ENCODE measurements around the gene POLDIP3.

- PRO-cap, result no peak
These were observed 24.0 kb downstream of the RRP7A start for GRCh38 chr22:42495577-42496106.

- PRO-cap, result no peak
These were observed 11.0 kb downstream of the RRP7A start for GRCh38 chr22:42508593-42508921.

- PRO-cap, result no peak
These were observed 1.3 kb downstream of the RRP7A start for GRCh38 chr22:42518382-42518670.

DNA sequence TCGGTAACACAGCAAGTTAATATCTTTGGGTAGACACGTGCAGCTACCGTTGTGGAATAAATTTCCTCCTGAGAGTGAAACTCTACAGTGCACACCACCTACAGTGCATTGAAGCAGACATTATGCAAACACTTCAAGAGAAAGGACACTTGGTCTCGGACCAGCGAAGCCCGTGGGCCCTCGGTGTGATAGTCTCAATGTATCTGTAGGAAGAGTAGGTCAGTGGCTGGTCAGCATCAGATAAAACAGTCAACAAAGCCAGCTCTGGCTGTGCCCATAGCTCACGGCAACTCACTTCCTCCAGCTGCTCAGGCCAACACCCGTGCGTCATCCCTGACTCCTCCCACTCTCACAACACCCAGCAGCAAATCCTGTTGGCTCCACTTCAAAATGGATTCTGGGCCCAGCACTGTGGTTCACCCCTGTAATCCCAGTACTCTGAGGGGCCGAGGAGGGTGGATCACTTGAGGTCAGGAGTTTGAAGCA, 14.4 kb upstream of the SERHL2 start:
- PRO-cap, result no peak

DNA sequence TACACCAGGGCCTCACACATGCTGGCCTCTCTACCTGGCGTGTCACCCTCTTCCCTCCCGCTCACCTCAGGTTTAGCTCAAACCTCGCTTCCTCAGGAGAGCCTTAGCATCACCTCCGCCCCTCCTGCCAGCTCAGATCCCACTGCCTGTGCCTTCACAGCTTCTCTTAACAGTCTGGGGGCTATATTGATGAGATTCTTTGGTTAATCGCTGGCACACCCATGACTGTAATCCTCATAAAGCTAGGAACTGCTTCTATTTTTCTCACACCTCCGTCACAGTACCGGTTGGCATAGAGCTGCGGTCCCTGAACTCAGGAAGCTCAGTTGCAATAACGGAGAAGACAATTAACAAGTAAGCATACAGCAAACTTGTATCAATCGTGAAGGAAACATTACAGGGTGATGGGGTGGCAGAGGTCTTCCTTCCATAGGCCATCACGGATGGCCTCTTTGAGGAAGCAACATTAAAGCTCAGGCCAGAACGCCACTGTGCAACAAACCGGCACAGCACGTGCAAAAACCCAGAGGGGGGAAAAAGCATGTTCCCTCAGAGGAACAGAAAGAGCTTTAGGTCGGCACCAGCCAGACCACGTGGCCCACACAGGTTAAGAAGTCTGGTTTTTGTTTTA, 27.1 kb downstream of the SERHL2 start:
- PRO-cap, result no peak

DNA sequence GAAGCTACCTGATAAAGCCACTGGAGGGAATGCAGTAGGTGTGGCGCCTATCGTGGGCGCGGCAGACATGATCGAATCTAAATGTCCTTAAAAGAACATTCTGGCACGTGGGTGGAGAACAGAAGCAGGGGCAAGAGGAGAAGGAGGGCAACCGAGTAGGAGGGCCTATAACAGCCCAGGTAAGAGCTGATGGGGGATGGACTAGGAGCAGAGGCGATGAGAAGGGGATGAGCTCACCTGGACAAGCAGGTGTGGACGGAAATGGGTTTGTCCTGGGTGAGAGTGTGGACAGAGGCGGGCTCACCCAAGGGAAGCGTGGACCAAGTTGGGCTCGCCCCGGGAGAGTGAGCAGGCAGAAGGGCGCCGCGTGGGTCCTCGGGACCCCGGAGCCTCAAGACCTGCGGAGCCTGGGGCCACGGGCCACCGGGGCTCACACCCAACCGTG, 27.7 kb downstream of the SERHL2 start:
- PRO-cap, result no peak

DNA sequence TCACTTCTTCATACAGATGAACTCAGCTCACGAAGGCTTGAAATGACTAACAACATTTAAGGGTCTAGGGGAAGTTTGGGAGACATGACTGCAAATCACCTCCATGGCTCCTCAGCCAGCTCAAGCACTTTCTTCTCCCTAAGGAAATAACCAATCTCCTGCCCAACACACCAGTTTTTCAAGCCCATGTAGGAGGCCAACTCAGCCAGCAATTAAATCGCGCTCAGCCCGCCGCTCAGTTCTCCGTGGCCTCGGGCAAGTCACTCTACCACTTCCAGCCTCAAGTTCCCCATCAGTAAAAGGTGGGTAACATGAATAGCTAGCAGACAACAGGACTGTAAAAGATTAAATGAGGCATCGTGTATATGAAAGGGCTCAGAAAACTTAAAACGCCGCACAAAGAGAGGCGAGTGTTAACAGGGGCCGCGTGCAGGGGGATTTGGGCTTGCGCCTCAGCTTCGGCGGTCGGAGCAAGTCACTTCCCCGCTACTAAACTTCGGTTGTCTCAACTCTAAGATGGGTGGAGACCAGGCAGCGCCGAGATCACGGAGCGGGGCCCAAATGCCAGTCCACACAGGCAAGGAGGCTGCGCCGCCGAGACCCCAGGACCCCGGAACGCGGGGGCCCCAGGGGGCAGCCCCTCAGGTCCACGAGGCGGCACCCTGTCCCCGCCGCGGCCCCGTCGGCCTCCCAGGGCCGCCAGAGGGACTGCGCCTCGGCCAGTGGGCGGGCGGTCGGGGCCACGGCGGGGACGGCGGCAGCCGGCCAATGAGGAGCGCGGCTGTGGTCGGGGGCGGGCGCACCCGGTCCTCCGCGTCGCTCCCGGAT, 569 bp downstream of the POLDIP3 start:
- PRO-cap, result bidirectional peak, plus-strand start at position 722 of the sequence, minus-strand start at position 690 of the sequence

GRCh38 chr22:42614728-42615139, at the start of gene POLDIP3:
POLDIP3 (minus strand) TSS chr22:42614883.
- PRO-cap, result bidirectional peak, plus-strand start at chr22:42615244, minus-strand start at chr22:42614883

- PRO-cap, result bidirectional peak, plus-strand start at chr22:42615244, minus-strand start at chr22:42614883
These were observed 858 bp upstream of the POLDIP3 start for GRCh38 chr22:42615140-42616342.

DNA sequence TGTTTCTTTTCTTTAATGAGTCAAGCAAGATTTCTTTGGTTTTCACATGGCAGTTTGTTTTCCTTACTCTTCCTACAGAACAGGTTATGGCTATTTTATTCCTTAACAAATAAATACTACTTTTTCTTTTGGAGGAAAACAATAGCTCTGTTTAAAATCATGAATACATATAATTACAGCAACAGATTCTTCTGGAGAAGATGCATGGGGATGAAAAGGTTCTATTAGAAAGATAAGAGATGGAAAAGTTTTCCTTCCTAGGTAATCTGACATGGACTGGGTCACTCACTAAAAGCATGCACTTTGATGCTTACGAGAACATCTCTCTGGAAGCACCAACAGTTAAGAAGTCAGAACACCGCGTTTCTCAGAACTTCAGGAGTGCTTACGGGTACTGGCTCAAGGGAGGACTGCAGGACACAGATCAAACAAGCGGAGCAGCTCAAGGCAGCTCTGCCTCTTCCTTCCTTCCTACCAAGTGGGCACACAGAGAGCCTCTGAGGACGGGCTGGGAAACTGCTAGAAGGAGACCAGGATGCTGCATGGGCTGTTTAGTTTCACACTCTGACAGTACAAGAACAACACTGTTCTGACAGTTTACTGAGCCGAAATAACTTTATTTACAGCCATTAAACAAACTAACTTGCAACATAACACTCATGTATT, 37.8 kb downstream of the ARFGAP3 start:
- PRO-cap, result no peak

DNA sequence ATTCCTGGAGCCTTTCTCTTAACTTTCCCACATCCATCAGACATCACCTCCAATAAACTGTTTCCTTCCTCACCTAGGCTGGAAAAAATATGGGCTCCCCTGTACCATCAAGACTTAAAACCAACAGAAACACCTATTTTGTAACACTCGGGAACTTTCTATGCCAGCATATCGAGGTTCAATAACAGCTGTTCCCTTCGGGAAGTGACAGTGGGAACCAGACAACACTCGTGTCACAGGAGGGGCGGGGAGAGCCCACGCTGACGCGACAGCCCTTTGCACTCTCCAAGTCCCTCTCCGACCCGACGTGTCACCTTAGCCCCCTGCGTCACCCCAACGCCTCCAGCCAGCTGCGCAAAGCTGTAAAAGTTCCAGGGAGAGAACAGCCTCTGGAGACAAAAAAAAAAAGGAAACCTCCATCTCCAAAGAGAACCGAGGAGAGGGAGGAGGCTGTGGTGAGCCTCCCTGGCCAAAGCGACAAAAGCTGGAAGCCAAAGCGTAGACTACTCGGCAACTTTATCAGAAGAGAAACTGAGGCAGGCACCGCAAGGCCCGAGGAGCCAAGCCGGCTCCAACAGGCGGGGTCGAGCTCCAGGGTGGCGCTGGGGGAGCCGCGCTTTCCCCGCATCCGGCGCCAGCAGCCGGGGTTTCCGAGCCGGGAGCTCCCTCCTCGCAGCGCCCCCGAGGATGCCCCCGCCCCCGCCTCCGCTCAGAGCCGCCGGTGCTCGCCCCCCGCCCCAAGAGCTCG, 795 bp downstream of the ARFGAP3 start:
- PRO-cap, result no peak

DNA sequence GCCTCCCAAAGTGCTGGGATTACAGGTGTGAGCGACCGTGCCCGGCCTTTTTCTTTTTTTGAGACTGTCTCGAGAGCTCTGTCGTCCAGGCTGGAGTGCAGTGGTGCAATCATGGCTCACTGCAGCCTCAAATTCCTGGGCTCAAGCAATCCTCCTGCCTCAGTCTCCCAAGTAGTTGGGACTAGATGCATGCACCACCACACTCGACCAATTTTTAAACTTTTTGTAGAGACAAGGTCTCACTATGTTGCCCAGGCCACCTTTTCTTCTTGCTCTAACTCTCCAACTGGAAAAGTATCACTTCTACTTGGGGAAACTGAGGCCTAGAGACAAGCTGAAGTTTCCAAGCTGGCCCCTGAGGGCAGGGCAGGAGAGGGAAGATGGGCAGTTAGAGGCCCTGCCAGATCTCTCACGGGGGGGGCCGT, 11.3 kb upstream of the ARFGAP3 start:
- PRO-cap, result no peak

GRCh38 chr22:42887272-42887910, 30.3 kb upstream of the ARFGAP3 start:
- PRO-cap, result no peak

- PRO-cap, result no peak
These were observed 74.8 kb upstream of the ARFGAP3 start for GRCh38 chr22:42931901-42932175.

DNA sequence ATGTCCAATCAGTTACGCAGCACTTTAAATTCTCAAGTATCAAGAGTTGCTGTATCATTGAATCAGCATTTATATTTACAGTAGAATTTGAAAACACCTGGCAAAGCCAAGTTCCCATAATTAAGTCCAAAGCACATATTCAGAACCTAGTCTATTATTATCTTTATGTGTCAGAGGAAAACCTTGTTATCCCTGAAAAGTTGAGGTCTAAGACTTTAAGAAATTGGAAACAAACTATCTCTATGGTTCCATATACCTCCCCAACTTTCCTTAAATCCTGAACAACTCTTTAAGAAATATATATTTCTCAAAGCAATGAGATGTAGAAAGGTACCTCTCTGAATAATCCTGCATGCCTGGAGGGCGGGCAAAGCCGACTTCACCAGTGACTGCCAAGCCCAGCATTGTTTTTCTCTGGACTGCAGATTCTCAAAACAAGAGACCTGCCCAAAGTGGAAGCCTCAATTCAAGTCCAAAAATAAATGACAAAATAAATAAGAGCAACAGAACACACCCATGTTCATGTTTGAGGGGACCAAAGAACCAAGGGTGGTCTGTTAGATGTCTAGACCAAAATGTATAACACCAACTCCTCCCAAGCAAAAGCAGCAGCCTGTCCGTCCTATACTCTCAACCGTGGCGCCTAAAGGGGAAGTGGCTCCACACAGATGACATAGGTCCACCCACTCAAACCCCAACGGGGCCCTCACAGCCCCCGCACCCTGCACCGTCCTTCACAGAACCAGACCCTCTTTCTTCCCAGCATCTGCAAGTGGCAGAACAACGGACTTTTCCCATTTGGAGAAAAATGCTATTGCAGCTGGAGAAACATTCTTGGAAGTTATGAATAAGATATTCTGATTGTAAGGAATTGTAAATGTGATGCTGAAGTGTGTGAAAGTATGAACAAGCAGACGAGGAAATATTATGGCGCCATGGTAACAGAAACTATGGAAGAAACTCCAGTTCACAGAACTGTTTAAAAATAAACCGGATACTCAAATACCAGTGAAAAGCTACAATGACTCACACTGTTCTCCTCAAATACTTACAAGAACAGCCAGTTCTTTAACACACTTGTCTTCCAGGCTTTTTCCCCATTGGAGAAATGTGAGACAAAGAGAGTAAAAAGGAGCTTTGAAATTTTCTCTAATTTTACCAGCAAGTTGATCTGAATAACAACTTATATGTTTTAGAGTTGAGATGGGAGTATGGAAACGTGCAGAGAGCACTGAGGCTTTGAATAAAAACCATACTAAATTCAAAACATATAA, 76.3 kb upstream of the ARFGAP3 start:
- PRO-cap, result unidirectional peak, minus-strand start at position 645 of the sequence

- PRO-cap, result no peak
These were observed 77.3 kb upstream of the ARFGAP3 start for GRCh38 chr22:42934247-42934911.

DNA sequence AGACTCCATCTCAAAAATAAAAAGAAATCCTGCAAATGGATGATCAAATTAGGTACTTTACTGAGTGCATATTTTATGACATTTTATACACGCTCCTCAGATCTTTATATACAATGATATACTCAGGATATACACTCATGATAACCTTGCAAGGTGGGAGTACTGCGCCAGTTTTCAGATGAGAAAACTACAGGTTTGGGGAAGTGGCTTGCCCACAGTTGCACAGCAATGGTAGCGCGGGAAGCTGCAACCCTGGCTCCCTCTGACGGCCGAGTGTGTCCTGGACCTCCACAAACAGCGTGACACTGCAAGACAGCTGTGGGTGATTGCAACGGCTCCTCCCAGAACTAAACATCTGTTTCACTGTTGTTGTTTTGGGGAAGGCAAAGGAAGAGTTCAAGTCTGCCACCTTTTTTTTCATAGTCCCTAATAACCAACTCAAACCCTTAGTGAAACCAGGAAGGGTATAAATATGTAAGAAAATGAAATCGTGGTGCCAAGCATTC, 47.0 kb downstream of the PACSIN2 start:
- PRO-cap, result no peak

DNA sequence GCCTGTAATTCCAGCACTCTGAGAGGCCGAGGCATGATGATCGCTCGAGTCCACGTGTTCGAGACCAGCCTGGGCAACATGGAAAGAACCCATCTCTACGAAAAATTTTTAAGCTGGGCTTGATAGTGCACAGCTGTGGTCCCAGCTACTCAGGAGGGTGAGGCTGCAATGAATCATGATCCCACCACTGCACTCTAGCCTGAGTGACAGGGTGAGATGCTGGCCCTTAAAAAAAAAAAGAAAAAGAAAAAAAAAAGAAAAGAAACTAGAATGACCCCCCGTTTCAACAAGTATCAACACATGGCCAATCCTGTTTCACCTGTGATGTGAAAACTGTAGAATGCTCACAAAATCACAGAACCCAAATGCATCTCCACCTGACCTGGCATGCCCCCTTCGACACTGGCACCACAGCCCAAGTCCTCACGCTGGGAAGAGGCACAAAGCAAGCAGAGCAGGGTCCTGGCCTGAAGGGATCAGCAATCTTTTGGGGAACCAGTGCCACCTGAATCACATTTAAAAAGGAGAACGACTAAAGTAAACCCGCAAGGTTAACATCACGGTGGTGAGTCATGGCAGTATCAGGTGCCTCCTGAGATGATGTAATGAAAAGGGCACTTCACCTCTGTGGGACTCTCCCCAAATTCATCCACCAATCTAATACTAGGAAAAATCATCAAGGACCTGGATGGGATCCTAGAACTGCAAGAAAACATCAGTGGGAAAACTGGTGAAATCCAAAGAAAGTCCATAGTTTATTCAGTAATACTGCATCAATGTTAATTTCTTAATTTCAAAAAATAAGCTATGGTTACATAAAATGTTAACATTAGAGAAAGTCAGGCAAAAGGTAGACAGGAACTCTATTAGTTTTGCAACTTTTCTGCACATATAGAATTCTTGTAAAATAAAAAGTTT, 45.0 kb downstream of the PACSIN2 start:
- PRO-cap, result no peak

GRCh38 chr22:43002195-43002749, 12.7 kb downstream of the PACSIN2 start:
- PRO-cap, result no peak

DNA sequence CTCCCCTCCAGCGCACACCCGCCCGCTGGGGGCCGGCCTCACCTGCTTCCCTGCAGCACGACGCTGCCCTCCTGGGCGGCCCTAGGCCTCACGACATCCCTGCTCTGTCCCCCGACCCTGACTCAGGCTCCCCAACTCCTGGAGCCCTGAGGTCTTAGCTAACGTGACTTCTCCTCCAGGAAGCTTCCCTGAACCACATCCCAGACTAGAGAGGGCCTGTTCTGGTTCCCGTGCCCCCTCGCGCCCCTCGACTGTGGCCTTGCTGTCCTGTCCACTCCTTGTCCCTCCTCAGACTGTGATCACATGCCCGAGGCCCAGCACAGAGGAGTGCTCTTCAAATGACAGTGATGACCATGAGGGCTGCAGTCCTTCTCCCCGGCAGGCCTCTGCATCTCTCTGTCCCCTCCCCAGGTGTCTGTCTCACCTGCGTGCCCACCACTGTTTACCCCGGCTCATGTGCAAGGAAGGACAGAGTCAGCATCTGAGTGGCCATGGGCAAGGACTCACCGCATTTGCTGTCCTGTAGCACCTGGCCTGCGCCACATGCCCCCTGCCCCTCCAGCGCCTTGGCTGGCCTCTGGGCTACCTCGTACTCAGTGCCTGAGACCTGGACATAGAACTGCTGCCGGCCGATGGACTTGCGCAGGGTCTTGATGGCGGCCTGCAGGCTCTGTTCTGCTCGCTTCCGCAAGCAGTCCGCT, 31.0 kb upstream of the TTLL12 start:
- PRO-cap, result no peak

Data from left cardiac atrium (tissue), 1 donor.